Mesenchymal stem cell of Wharton's jelly (primary cell): ENCODE measurements around the genes MYEF2, COPS2 and FGF7.

GRCh38 chr15:45025429-45026081, 2.6 kb downstream of the SORD start:
- CAGE, long polyA plus RNA, result no peak

DNA sequence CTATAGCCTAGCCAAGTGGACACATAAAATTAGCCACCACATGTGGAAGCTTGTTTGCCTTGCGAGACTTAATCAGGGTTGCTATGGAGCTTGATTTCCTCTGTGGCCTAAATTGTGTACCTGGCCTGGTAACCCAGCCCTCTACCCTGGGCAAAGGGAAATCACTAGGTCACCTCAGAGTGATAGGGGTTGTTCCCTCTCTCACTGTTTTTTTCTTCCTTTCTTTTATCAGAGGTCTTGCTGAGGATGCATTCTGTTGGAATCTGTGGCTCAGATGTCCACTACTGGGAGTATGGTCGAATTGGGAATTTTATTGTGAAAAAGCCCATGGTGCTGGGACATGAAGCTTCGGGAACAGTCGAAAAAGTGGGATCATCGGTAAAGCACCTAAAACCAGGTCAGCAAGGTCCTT, 20.0 kb downstream of the SORD start:
- CAGE, long polyA plus RNA, result no peak

GRCh38 chr15:45166830-45167934, 20.6 kb downstream of the SHF start:
- CAGE, long polyA plus RNA, result no peak

DNA sequence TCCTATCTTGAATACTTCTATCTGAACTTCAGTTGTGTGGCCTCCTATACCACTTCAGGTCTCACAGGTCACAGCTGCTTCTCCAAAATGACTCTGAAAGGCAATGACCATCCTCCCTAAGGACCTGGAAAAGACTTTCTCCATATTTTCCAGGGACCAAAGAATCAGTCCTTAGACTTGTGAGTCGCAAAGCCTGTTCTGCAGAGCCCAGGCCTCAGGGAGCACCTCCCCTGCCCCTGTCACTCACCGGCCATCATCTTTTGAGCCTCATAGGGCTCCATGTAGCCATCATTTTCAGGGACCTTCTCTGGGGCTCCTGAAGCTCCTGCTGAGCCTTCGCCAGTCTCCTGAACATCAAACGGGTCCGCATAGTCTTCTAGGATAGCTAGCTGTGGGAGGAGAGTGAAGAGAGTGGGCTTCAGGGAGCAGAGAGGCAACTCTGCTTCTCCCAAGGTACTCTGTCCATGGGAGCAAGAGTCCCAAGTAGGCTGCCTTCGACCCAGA, 9.8 kb downstream of the SHF start:
- CAGE, long polyA plus RNA, result no peak

DNA sequence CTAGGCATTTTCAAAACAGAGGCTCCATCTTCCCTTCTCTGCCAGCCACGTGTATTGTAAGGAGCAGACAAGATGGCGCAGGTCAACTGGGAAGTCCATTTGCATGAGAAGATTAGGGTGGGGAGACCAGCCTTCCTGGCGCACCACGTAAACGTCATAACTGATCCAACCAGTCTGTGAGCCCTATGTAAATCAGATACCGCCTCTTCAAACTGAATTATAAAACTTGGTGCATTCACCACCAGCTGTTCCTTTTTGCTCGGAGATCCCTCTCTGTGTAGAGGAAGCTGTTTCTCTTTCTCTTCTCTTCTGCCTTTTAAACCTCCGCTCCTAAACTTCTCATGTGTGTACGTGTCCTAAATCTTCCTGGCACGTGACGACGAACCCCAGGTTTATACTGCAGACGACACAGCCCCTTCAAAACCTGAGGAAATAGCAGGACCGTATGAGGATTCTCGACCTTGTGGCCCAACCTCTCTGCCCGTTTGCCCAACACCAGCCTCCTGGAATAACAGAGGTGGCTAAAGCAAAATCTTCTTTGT, 26.4 kb upstream of the SLC30A4 start:
- CAGE, long polyA plus RNA, result no peak

DNA sequence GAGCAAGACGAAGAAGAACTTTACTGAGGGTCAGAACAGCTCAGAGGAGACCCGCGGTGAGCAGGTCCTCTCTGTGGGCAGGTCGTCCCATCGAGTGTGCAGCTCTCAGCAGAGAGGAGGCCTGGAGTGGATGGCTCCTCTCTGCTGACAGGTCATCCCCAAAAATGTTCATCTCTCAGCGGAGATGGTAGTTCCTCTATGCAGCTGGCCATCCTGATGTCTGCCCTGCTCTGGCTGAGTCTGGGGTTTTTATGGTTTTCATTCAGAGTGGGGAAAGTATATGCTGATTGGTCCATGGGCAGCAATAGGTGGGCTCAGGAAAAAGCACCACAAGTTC, 13.4 kb upstream of the BLOC1S6 start:
- CAGE, long polyA plus RNA, result no peak

DNA sequence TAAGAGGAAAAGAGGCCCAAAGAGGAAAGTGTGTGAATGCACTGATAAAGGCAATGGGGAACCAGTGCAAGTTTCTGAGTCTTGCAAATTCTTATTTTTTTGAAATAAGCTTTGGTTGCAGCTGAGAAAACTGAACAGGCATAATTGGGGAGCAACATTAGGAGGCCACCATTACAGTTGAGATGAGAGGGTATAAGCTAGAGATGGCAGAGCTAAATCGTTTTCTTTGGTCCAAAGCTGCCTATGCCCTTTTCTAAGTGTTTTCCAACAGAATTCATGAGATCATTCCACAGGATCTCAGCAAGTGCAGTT, 742 bp upstream of the BLOC1S6 start:
- CAGE, long polyA plus RNA, result no peak

GRCh38 chr15:45588039-45589183, 1.2 kb downstream of the BLOC1S6 start:
- CAGE, long polyA plus RNA, result no peak

DNA sequence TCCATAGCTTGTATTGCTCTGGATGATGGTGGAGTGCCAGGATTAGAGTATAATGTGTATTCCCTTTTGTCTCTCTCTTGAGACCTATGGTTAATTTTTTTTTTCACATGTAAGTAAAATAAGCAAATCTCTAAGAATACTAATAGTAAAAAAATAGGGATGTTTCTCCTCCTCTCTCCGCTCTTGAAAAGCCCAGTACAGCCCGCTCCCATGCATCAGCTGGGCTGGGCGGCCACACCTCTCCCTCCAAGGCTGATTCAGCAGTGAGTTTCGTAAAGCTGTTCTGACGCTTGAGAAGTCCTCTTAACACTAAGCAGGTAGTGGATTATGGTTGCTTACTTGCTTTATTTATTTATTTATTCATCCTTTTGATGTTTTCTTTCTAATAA, 284.8 kb downstream of the SQOR start:
- CAGE, long polyA plus RNA, result no peak

GRCh38 chr15:47066344-47066785, 650.9 kb upstream of the SEMA6D start:
- CAGE, long polyA plus RNA, result no peak

GRCh38 chr15:47673499-47673991, 43.8 kb upstream of the SEMA6D start:
- CAGE, long polyA plus RNA, result no peak

- CAGE, long polyA plus RNA, result no peak
Measured at GRCh38 chr15:47756787-47757290, 39.5 kb downstream of the SEMA6D start.

GRCh38 chr15:48177560-48178753, at the start of gene MYEF2:
MYEF2 (minus strand) TSS chr15:48178295.
- CAGE, long polyA plus RNA, result no peak

DNA sequence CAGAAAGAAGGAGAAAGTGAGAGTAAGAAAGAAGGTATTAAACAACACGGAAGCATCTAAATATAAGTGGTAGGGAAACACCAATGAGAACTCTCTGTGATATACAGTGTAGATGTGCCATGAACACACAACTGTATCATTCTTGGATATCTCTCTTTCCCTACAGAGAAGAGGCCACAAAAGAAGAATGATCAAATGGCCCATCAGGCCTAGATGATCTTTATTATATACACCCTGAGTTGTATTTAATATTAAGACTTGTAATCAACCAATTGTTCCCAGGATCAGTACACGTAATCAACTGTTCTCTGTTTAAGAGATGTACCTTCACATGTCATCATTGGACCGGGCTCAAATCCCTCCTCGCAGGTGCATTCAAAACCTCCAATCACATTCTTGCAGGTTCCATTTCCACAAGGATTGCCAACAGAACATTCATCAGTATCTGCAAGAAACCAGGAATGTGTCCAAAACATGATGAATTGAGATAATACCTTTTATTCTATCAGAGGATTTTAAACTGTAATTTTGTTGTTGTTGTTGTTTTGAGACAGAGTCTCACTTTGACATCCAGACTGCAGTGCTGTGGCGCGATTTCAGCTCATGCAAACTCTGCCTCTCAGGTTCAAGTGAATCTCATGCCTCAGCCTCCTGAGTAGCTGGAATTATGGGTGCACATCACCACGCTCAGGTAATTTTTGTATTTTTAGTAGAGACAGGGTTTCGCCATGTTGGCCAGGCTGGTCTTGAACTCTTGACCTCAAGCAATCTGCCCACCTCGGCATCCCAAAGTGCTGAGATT, 103.2 kb downstream of the DUT start:
- CAGE, long polyA plus RNA, result no peak

DNA sequence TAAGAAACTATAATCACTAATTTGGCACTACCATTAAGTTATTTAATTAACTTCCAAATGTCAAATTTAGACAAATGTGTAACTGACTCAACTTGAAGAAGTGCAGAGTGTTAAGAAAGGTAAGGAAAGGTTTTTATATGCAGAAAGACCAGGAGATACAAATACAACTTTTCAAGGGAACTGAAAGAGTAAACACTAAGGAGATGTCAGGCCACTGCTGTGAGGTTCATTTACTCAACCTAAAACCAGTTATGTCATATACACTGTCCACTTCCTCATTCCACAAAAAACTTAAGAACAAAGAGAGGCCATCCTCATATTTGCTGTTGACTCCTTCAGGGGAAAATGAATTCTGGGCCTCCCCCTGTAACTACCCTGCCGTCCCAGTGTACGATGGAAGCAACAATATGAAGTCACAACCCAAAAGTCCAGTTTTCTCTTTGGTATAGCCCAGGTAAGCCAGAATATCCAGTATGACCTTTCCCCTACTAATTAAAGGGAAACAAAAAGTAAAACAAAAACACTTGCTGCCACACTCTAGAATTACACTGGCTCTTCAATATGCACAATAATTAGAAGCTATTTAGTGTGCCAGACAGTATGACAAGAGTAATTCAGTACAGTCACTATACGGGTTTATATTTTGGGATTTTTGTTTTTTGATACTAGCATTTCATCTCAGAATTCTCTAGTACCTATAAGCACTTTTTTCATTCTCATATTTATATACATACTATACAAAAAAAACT, 16.2 kb downstream of the CEP152 start:
- CAGE, long polyA plus RNA, result no peak

DNA sequence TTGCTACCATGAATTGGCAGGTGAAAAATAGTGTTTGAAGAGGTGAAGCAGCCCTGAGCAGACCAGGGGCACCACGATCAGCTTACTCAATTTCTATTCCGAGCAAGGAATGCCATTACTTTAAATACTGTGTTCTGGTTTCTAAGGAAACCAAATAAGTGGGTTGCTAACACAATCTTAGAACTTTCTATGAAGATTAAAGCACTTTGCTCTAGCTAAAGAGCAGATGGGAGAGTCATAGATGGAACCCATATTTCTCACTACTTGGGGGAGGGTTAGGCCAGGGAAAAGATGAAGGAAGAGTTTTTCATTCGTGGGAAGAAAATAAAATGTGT, 21.3 kb upstream of the SHC4 start:
- CAGE, long polyA plus RNA, result no peak

DNA sequence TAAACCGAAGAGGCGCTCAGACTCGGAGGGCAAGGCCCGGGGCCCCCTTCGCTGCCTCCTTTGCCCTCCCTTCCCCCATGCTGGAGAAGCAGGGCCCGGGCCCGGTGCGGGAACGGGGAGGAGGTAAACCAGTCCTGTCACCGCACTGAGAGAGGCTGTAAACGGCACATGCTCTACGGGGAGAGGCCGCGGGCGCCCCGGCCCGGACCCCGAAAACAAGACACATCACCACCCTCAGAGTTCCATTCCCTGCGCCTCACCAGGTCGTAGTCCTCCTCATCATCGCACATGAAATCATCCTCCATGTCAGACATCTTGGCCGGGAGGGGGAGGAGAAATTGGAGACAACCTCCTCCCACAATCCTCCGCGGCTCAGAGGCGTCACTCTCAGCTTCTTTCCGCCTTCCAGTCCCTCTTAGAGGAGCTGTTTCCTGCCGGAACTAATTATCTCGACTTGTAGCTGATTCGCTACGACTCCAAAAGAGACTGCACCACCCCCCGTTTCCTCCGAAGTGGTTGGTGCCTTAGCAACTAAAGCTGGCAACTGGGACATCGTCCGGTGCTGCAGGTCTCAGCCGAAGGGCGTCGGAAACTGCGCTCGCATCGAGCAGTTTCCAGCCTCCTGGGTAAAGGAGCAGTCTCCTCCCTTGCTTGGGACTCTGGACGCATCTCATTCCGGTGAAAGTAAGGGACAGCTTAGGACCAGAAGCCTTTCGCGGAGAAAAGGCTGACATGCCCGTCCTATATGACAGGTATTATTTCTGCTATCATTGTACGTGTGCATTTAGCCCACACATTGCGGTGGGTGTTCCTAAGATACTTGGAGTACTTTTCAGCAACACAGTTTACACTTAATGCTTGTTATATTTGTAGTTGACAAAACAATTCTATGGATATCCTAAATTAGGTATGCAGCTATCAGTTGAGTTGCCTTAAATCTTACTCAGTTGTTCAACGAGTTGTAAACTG, at the start of gene COPS2:
Gene COPS2, minus strand, starts transcription at position 335 of the 969 bp plus-strand sequence.
- CAGE, long polyA plus RNA, result no peak

DNA sequence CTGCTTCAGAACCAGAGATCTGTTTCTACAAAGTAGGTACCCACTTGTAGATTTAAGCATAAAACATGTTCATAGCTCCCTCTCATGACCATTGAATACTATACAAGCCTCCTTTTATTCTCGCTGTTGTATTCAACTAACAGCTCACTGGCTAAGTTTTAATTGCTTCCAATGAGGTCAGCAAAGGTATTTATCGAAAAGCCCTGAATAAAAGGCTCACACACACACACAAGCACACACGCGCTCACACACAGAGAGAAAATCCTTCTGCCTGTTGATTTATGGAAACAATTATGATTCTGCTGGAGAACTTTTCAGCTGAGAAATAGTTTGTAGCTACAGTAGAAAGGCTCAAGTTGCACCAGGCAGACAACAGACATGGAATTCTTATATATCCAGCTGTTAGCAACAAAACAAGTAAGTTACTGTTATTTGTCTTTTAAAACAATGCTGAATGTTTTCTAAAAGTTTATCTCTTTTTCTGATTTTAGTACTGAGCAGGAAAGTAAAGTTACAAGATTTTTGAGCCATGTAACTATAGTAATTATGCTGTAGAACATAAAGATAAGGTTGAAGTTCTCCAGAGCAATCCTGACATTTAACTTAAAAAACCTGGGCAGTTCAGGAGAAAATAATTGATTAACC, at the start of gene FGF7:
Gene FGF7, plus strand, starts transcription at position 219 of the 645 bp plus-strand sequence.
- CAGE, long polyA plus RNA, result no peak

GRCh38 chr15:49468579-49468970, 45.5 kb downstream of the FGF7 start:
- CAGE, long polyA plus RNA, result no peak

DNA sequence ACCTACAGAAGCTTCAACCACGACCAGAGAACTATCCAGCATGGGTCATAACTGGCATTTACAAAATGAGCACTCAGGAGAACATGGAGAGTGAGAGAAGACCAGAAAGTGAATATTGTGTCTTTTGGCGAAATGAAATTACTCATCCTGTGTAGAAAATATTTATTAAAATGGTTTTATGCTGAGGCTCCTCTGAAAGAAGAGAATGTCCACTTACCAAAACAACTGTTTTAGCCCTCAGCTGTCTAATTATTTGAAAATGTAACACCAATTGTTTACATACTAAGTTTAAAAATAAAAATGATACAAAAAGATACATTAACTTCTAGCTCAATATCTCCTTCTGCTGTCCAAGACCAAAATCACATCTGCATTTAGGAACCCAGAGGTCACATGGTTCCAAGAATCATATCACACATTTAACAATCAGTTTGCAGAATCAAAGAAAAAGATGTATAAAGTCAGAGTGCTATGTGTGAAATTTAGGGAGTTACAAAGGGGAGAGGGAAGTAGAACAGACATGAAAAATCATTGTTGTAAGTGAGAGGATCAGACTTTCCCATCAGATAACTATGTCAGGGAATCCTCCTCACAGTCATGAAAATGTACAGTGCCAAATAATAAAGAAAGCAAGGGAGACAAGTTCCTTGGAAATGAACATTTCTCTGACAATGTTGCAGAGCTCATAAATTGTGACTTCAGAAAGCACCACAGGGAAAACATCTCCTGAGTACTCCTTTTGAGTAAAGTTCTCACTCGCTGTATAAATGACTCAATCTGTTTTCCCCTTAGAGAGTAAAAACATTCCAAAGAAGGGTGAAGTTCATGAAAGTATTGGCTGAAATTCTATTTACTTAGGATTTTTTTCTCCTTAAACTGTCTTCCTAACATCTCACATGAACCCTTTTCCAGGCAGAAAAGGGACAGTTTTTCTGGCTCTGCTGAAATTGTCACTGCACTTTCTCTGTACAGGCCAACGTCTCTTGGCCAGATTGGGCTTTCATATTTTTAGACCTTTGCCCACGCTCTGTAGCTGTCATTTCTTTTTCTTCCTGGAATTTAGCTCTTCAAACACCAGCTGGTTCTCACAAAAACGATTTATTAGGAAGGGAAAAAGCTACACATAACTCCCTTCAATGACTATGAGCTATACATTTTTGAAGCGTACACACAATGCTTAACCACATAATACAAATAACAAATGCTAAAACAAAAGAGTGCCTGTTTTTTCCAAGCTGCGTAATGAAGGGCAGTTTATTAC, 216.5 kb downstream of the ATP8B4 start:
- CAGE, long polyA plus RNA, result no peak